Suprapubic skin (tissue), 4 donors: ENCODE measurements around the genes SCGB1C2, C17orf97 and TIMM22.

DNA sequence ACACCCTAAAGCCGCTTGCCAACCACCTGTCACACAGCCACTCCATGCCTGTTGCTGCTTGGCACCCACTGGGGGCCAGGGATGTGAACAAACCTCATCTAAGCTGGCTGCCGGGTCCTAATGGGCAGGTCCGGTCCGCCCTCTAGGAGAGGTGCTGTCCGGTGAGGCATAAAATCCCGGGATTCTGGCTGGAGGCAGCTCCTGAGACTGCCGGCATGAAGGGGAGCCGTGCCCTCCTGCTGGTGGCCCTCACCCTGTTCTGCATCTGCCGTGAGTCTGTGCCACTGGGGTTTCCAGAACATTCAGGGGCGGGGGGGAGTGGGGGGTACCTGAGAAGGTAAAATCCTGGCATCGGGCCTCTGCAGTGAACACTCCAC is at the start of gene SCGB1C2:
SCGB1C2 (plus strand) TSS at position 194 of the 377 bp plus-strand sequence.
- PRO-cap, result no peak
- RAMPAGE, long total RNA, 4 experiments, result no peak in any of the 4 experiments

DNA sequence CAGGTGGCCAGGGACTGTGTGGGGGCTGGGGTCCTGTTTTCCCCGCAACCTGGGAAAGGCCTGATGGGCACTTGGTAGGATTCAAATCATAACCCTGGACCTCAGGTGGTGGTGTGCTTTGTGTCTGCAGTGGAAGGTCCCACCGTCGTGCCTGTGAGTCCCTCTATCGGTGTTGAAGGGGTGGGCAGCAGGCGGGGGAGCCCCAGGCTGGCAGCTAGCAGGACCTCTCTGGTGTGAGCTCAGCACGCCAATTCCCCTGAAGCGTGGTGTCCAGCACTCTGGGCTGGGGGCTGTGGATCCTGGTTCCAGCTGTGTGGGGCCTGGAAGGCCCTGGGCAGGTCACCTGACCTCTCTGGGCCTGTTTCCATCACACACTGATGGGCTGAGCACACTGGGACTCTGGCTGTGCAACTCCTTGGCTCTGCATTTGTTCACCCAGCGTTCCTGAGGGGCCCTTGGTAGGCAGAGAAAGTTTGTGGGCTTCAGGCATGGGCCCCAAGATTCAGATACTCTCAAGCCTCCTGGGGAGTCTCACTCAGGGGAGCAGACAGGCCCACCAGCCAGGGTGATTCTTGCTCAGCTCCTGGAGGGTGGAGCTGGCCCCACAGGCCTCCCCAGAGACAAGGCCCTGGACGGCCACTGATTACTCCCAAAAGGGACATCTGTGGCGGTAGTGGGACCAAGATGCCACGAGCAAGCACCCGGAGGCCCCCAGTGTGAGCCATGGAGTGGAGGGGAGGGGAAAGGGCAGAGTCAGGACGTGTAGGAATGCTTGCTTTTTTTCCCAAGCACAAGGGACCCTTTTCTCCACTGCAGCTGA is 8.4 kb downstream of the SCGB1C2 start:
- PRO-cap, result no peak
- RAMPAGE, long total RNA, 4 experiments, result no peak in any of the 4 experiments

DNA sequence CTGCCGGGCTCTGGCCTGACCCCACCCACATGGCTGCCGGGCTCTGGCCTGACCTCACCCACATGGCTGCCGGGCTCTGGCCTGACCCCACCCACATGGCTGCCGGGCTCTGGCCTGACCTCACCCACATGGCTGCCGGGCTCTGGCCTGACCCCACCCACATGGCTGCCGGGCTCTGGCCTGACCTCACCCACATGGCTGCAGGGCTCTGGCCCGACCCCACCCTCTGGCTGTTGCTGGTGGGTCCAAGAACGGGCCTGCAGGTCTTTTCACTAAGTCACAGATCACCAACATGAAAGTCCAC is 34.6 kb upstream of the DOC2B start:
- PRO-cap, result no peak
- RAMPAGE, long total RNA, 4 experiments, result no peak in any of the 4 experiments

- PRO-cap, result no peak
- RAMPAGE, long total RNA, 4 experiments, result no peak in any of the 4 experiments
These were observed 85.3 kb upstream of the DOC2B start for GRCh38 chr17:266704-267182.

- PRO-cap, result unidirectional peak, plus-strand start at chr17:334176; unidirectional peak, minus-strand start at chr17:334488
- RAMPAGE, long total RNA, 4 experiments, result no peak in any of the 4 experiments
These were observed 18.7 kb downstream of the RPH3AL start for GRCh38 chr17:333547-334624.

DNA sequence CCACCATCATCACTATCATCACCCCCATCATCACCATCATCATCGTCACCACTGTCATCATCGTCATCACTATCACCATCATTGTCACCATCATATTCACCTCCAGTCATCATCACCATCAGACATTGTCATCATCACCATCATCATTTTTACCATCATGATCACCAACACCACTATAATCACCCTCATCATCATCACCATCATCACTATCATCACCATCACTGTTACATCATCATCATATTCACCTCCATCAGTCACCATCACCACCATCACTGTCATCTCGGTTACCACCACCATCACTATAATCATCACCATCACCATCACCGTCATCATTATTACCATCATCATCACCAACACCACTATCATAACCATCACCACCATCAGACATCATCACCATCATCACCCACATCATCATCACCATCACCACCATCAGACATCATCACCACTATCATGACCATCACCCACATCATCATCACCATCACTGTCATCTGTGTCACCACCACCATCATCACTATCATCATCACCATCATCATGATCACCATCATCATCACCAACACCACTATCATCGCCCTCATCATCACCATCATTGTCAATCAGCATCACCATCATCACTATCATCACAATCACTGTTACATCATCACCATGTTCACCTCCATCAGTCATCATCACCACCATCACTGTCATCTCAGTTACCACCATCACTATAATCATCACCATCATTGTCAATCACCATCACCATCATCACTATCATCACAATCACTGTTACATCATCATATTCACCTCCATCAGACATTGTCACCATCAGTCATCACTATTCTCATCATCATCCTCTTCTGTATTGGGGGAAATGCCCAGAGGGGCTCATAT is 8.4 kb downstream of the RPH3AL start:
- PRO-cap, result no peak
- RAMPAGE, long total RNA, 4 experiments, result no peak in any of the 4 experiments

- PRO-cap, result unidirectional peak, minus-strand start at chr17:410003; unidirectional peak, plus-strand start at chr17:410343; unidirectional peak, plus-strand start at chr17:410393
- RAMPAGE, long total RNA, 4 experiments, result start-site peak on the plus strand in 4 of 4 experiments, at chr17:410313-410627 at its widest, 6 to 61 reads per replicate
These were observed at the start of gene C17orf97 for GRCh38 chr17:409705-410835. Gene C17orf97 (plus strand): TSS chr17:410325.

DNA sequence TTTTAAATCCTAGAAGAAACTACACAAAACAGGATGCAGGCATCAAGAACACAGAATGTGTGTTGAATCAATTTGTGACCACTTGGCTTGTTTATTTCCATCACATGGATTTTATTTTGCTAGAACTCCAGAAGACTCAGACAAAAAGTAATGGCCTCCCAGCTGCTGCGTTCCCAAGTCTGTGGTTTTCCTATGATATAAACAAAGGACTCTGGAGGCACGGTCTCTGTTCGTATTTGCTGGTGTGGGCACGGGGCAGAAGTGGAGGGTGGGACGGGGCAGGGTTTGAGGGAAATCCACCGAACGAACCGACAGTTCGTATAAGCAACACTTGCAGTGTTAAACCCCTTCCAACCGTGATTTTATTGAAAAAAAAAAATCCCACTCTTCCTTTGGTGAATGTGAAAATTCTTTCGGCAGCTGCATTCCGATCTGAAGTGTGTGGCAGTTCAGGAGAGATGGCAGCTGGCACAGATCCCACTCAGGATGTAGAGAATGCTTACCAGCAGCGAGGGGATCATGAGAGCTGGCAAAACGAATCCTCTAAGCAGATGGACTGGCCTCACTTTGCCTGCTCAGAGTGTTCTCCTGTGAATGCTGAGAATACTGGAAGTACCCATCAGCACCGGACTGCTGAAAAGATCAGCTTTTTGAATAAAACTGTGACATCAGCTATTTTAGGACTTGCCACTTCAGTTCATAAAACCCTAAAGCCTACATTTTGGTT is 139.3 kb downstream of the C17orf97 start:
- PRO-cap, result no peak
- RAMPAGE, long total RNA, 4 experiments, result no peak in any of the 4 experiments

DNA sequence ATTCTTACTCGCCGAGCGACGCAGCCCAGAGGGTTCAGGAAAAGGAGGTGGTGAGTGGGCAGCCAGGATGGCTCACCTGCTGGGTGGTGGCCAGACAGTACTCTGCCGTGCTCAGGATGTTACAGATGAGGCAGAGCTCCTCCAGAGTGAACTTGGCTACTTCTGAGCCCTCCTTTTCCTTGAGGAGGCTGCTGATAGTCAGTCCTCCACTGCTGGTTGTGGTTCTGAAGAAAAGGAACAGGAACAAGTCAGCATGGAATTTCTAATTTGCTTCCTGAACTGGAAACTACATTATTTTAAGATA is 150.2 kb downstream of the C17orf97 start:
- PRO-cap, result no peak
- RAMPAGE, long total RNA, 4 experiments, result no peak in any of the 4 experiments

GRCh38 chr17:602376-603117 is 112.1 kb downstream of the VPS53 start:
- PRO-cap, result unidirectional peak, minus-strand start at chr17:602635
- RAMPAGE, long total RNA, 4 experiments, result no peak in any of the 4 experiments

- PRO-cap, result no peak
- RAMPAGE, long total RNA, 4 experiments, result no peak in any of the 4 experiments
These were observed 732 bp downstream of the GLOD4 start for GRCh38 chr17:781237-781859.

GRCh38 chr17:800180-801086 is 18.3 kb downstream of the MRM3 start:
- PRO-cap, result no peak
- RAMPAGE, long total RNA, 4 experiments, result no peak in any of the 4 experiments

GRCh38 chr17:879473-880073 is 97.4 kb downstream of the MRM3 start:
- PRO-cap, result no peak
- RAMPAGE, long total RNA, 4 experiments, result no peak in any of the 4 experiments

DNA sequence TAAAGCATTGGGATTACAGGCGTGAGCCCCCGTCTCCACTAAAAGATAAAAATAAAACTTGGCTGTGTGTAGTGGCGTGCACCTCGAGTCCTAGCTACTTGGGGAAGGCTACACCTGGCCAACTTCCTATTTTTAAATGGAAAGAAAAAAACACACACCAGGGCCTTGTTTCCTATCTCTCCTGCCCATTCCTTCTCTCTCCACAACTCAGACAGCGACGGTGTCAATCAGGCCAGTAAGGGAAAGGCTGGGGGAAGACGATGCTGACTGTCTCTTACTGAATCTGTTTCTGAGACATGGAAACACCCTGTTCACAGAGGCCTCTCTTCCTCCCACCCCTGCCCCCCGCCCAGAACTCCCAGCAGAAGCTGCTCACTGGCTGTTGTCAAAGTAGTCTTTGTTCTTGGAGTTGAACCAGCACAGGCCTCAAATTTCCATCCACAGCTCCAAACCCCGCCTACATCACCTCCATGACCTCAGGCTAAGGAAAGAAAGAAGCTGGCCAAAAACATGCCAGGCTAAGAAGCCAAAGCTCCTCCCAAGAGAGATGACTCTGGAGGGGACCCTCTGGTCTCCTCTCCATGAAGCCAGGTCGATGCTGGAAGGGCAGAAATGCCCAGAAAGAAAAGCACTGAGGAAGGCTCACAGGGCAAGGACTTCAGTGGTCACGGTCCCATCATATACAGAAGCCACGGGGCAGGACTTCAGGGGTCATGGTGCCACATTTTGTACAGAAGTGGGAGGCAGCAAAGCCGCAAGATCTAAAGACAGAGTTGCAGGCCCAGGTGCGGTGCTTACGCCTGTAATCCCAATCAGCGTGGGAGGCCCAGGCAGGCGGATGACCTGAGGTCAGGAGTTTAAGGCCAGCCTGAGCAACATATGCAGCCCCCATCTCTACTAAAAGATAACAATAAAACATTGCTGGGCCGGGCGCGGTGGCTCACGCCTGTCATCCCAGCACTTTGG is 96.3 kb downstream of the NXN start:
- PRO-cap, result unidirectional peak, minus-strand start at position 291 of the sequence
- RAMPAGE, long total RNA, 4 experiments, result no peak in any of the 4 experiments

DNA sequence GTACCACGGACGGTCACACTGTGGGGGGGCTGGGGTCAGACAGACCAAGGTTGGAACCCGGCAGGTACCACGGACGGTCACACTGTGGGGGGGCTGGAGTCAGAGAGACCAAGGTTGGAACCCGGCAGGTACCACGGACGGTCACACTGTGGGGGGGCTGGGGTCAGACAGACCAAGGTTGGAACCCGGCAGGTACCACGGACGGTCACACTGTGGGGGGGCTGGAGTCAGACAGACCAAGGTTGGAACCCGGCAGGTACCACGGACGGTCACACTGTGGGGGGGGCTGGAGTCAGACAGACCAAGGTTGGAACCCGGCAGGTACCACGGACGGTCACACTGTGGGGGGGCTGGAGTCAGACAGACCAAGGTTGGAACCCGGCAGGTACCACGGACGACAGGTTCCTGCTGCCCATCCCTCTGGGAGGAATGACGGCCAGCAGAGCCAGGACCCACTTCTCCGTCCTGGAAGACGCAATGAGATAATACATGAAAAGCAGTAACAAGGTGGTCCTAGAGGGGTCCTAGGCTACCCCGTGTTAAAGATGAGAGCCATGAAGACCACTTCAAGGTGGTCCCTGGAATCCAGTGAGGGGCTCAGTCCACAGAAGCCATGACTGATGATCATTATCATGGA is 27.0 kb downstream of the NXN start:
- PRO-cap, result no peak
- RAMPAGE, long total RNA, 4 experiments, result start-site peak on the minus strand in 1 of 4 experiments, centred at position 397 of the sequence, 6 reads per replicate

DNA sequence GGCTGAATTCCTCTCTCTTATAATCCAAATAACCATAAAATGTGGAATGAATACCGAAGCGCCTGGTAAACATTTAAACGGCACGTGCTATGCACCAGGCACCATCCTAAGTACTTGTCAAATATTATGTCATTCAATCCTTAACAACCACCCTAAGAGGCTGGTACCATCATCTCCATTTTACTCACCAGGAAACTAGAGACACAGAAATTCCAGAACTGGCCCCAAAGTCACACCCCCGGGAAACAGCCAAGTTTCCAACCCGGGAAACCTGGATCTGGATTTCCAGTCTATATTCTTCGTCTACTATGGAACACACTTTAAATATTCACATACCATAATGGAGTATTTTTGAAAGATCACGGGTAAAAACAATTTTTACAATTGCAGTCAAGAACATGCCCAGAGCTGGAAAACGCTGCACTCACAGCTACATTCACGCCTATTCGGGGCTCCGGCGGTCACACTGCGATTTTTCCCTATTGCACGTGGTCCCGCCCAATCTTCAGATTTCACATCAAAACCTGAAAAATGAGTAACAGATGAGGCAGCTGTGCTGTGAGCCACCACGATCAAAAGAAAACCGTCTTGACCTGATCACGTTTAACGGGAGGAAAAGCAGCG is 10.4 kb downstream of the NXN start:
- PRO-cap, result no peak
- RAMPAGE, long total RNA, 4 experiments, result no peak in any of the 4 experiments

DNA sequence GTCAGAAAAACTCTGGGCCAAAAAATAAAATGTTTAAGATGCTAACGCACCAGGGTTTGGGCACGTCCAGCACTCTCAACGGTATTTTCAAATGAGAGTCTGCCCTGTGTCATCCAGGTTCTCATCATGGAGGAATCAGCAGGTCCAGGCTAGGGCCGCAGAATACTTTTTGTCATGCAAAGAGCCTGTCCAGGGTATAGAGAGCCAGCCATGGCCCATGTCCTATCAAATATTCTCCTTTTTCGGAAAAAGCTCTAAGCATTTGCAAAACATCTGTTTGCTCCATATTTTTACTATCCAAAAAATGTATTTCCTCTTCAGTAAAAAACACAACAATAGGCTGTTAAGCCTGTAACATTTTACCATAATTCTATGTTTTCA is 2.3 kb downstream of the NXN start:
- PRO-cap, result no peak
- RAMPAGE, long total RNA, 4 experiments, result no peak in any of the 4 experiments

- PRO-cap, result bidirectional peak, plus-strand start at chr17:996846, minus-strand start at chr17:996755; unidirectional peak, plus-strand start at chr17:997143
- RAMPAGE, long total RNA, 4 experiments, result start-site peak on the plus strand in 4 of 4 experiments, at chr17:997118-997145 at its widest, 19 to 440 reads per replicate
These were observed at the start of gene TIMM22 for GRCh38 chr17:996412-997287. Gene TIMM22 (plus strand): TSS chr17:997129.

DNA sequence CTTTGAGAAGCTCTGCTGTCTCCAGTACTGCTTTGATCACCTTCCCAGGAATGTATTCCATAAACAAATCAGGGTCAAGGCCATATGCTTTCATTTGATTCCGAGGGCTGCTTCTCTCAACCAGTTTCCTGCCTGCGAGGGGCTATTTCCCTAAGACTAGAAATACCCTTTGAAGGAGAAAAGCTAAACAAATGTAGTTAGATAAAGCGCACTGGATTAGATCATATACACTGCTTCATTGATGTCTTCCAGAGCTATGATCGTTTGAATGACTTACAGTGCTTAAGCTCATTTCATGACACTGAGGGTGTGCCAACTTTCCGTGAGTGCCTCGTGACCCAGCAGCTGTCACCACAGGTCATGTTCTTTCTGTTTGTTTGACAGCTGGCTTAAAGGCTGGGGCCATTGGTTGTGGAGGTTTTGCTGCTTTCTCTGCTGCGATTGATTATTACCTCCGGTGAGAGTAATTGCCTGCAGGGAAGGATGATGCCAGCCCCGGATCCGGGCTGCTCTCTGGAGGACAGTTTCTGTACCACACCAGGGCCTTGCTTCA is 3.8 kb downstream of the TIMM22 start:
- PRO-cap, result no peak
- RAMPAGE, long total RNA, 4 experiments, result no peak in any of the 4 experiments

DNA sequence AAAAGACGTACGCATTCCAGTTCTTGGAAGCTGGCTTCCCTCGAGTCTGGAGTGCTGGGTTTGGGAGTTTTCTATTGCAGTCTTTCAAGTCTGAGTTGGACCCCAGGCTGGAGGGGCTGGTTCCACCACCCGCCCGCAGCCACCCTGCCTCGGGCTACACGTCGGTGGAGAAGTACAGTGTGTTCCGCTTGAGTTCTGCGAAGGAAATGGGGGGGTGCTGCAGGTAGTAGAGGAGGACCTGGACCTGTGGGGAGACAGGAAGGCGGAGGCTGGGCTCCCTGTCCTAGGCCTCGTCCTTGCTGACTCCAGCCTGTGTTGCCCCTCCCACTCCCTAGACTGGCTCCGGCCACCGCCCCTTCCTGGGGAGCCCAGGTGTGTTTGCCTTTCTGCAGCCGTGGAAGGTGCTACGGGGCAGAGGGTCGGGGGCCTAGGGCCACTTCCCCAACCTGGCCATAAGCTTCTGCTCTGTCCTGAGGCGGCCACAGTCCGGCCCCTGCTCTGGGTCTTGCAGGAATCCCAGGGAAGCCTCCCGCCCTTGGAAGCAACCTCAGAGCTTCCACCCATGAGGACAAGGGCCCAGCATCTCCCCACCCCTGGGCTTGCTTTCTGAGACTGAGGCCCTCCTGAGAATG is 9.1 kb downstream of the TIMM22 start:
- PRO-cap, result no peak
- RAMPAGE, long total RNA, 4 experiments, result no peak in any of the 4 experiments